Metastatic Lung Carcinoma in the Adrenal Gland (tissue), 1 donor: Measurements from ENCODE around the genes MRPL22 and FNDC9.

DNA sequence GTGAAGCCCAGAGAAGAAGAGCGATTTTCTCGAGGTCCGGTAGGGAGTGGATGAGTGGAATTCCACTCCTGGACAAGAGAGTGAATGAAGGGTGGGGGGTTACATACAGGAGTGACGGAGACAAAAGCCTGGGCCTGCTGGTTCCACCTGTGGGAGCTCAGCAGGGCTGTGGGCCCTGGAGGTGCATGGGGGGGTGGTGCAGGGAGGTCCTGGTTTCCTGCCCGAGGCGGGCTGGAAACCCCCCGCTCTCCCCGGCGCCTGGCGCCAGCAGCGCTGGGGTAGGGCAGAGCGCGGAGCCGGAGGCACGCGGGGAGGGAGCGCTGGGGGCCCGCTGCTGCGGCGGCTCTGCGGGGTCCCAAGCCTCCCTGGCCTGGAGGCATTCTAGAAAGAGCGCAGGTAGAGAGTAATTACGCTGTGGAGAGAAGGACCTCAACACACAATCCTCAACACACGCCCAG lies 1.8 kb upstream of the HAND1 start:
- PRO-cap, result no peak

DNA sequence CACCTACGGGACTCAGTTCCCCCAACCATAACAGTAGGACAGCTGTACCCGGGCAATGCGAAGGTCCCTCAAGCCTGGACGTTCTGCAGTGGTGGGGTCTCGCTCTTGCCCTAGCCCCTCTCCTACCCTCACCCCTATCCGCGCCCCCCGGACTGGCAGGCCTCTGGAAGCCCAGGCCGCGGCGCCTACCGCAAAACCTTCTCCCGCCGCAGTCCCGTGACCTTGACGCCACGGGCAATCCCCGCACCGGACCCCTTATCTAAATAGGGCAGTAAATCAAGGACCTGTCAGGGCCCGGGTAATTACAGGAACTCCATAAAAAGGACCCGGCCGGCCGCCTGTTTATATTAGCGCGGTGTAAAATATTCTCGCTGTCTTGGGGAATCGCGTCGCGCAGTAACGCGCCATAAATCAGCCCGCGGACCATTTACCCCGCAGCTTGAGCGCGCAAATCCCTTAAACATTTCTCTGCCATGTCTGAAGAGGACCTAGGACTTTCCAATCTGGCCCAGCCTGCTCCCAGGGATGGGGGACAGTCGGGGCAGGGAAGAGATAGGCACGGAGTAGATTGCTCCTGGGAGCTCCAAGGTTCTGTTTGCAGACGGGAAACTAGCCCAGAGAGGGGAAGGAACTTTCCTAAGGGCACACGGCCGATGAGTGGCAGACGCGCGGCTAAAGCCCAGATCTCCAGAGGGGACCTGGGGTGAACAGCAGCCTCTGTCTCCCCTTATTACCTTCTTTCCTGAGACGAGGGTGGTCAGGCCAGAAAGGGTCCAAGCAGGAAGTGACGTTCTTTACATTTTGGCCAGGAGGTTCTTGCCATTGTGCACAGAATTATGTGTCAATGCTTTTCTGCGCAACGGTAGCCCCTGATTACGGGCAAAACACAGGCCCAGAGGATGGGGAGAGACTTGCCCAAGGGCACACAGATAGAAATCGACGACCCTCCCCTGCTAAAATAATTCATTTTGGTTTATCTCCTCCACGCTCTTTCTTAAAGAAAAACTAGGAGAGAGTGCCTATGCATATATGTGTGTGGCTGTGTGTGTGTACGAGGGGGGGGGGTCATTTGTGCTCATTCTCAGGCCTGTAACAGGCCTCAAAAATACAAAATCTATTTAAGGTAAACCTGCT lies 4.8 kb upstream of the HAND1 start:
- PRO-cap, result no peak

DNA sequence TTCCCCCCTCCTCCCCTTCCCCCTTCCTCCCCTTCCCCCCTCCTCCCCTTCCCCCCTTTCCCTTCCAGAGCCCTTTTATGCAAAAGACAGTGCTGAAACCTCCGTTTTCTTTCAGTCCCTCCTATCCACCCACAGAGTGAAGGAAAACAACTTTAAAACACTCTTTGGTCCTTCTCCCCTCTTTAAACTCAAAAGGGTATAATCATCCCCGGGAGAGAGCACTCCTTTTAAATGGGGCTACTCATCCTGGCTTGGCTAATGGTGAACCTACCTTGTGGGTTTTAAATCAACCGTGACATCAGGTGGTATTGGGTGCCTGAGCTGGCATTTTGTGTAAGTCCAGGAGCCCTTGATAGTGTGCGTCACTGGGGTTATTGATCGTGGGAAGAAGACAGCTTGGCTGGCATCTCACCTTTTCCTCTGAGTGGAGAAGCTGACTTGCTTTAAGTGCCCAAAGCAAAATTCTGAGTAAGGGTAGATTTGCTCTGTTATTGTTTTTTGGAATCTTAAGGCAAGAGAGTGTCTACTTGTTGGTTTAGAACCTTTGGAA lies 2.8 kb downstream of the LARP1 start:
- PRO-cap, result no peak

DNA sequence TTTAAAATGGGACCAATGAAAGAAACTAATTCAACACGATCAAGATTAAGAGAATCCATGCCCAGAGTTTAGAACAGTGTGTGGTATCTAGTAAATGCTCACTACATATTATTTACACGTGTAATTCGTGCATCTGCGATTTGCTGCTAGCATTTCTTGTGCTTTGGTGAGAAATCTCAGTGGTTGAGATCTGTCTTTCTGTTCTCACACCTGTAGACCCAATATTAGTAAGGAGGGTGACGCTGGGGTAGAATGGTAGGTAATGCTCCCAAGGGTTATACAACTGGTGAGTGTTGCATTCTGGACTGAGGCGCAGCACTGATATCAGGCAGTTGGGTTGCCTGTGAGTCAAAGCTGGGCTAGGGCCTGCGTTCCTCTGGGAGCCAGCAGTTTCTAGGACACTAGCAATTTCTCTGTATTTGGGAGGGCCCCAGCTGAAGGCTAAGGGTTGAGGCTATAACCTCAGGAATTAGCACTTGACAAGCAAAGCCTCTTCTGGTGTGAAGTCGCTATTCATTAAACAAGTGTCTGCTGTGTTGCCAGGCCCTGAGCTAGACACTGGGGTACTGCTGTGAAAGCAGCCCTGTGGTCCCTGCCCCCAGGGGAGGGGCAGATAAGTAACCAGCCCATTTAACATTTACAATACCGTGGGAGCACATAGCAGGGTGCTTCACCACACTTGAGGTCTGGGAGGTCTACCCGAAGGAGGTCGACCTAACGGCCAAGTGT lies 28.7 kb downstream of the LARP1 start:
- PRO-cap, result no peak

DNA sequence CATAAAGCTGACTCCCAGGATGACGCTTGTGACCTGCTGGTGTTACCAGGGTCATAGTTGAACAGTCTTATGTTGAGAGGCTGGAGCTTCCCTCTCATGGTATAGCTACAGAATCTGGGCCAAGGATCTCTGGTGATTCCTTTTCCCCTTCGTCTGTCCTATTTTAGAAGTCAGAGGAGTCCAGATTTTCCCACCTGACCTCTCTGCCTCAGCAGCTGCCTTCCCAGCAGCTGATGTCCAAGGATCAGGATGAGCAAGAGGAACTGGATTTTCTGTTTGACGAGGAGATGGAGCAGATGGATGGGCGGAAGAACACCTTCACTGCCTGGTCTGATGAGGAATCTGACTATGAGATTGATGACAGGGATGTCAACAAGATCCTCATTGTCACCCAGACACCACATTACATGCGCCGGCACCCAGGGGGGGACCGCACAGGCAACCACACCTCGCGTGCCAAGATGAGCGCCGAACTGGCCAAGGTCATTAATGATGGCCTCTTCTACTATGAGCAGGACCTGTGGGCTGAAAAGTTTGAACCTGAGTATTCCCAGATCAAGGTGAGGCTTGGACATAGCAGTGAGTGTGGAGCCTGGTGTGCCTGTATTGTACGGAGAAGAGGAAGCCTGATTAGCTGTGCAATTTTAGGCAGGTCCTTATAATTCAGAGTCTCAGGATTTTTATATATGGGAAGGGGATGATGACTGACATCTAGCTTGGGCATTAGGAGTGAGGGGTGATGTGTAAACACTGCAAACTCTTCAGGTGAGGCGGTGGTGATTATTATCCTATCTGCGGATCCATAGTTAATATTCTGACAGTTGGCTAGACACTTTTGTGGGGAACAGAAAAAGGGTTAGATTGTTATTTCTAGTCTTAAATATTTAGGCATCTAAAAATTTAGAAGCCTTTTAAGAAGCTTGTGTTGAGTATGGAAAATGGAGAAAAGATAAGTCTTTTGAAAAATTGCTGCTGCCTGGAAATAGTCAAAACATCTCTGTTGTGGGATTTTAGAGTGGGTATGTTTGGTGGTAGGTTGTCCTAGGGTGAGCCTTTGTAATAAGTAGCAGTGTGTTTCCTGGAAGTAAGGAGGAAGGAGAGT lies 47.0 kb downstream of the LARP1 start:
- PRO-cap, result no peak

DNA sequence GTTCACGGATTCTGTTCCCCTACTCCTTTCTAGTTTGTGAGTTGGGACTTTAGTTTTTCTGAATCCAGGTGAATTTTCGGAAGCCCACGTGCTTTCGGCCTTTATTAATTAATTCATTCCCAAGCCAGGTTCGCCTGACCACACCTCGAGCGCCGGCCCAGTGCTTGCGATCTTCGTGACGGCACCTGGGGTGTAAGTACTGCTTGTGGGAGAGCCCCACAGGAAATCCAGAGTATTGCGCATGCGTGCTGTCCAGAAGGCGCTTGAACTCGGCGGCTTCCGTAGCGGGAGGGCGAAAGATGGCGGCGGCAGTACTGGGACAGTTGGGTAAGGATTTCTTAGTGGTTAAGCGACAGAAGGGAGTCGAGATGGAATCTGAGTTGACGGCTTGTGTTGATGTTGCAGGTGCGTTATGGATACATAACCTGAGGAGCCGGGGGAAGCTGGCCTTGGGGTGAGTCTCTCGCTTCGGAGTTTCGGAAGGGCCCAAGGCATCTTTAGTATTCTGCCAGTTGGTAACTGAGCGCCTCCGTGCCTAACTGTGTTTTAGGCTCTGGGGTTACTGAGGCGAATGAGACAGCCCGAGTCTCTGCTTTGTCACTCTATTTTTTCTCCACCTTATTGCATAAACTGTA lies at the start of gene MRPL22:
Gene MRPL22 (plus strand): TSS at position 262 of the 635 bp plus-strand sequence.
- PRO-cap, result bidirectional peak, plus-strand start at position 284 of the sequence, minus-strand start at position 194 of the sequence

- PRO-cap, result no peak
Measured at GRCh38 chr5:155136902-155137355, 123.4 kb downstream of the KIF4B start.

DNA sequence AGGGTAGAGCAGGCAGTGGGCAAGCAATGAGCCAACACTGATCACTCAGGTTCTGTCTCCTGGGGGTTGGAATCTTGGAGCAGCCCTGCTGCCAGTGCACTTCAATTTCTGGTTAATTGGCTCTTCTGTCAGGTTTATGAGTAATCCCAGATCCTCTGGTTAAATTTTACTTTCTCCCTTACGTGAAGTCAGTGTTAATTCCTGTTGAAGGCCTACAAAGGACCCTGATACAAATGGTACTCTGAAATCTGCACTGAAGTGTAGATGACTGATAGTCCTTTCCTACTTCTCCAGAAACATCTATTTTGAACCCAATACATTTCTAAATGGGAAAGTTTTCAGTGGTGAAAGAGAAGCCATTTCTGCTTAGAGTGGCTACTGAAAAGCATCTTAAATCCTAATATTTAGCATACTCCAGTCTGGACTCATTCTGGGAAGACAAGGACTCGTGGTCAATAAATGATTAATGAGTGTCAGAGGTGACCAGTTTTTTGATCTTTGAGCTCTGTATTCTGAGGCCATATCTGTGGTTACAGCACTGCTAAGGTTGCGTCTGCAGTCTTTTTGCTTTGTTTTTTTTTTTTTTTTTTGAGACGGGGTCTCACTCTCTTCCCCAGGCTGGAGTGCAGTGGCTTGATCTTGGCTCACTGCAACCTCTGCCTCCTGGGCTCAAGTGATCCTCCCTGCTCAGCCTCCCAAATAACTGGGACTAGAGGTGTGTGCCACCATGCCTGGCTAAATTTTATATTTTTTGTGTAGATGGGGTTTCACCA lies 442.5 kb downstream of the KIF4B start:
- PRO-cap, result no peak

GRCh38 chr5:157248719-157249064 lies 17.2 kb upstream of the CYFIP2 start:
- PRO-cap, result no peak

- PRO-cap, result no peak
Measured at GRCh38 chr5:157268027-157268674, 2.2 kb downstream of the CYFIP2 start.

DNA sequence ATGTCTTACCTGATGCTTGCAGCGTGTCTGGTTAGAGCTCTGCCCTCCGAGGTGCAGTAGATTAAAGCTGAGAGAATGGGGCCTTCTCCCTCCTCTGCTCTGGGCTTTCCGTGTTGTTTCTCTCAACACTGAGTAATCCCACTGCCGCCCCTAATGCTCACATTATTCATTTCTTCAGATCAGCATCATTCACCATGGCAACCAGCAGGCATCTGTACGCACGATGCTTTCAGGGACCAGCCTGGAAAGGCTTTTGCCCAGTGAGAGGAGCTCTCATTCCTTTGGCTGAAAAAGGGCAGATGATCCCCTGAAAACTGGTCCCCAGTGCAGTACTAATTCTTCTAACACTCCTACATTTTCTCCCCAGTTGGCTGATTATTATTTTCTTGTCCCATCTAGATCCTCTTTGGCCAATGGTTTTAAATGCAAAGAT lies at the start of gene FNDC9:
Gene FNDC9 (minus strand): TSS at position 146 of the 433 bp plus-strand sequence.
- PRO-cap, result no peak

DNA sequence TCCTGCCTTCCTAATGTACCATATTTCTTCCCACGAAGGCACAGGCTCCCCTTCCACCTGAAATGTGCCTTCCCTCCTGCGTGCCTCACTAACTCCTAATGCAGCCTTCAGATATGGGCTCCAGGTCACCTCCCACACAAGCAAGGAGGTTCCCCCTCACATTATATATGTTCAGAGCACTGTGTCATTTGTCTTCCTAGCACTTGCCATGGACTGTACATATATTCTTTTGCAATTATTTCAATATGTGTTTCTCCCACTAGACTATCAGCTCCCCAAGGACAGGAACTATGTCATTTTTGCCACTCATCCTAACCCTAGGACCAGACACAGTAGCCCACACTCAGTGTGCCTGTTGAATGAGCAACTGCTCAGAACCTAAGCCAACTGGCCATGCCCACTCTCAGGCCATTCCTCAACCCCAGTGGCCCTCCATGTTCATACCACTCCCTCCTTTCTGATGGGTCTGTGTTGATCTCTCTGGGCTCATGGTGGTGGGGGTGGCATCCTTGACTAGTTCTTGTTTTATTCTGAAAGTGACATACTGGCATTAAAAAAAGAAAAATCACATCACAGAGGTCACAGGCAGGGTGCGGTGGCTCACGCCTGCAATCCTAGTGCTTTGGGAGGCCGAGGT lies 41.3 kb downstream of the NIPAL4 start:
- PRO-cap, result no peak

- PRO-cap, result no peak
Measured at GRCh38 chr5:157523907-157524400, 51.6 kb downstream of the ADAM19 start.

- PRO-cap, result no peak
Measured at GRCh38 chr5:157537762-157538066, 37.9 kb downstream of the ADAM19 start.

GRCh38 chr5:157787403-157788030 lies 44.0 kb downstream of the LSM11 start:
- PRO-cap, result no peak

GRCh38 chr5:157832626-157833132 lies 26.3 kb downstream of the CLINT1 start:
- PRO-cap, result no peak

DNA sequence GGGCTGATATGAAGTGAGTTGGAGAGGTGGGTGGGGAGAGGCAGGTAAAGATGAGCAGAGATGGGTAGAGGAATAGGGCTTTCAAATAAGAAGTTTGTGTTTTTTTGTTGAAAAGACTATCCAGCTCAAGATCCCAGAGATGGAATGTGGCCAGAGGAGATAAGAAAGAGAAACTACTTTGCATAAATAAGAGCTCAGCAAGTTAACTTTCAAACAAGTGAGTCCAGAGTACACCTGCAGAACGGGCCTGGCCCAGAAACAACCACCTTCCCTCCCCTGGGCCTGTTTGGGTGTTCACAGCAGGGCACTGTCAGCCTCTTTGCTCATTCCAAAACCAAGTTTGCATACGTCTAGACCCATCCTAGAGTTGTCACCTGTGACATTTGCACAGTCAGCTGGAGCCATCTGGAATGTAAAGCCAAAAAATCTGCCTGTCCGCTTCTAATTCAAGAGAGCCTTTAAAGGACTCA lies 2.3 kb upstream of the CLINT1 start:
- PRO-cap, result no peak

DNA sequence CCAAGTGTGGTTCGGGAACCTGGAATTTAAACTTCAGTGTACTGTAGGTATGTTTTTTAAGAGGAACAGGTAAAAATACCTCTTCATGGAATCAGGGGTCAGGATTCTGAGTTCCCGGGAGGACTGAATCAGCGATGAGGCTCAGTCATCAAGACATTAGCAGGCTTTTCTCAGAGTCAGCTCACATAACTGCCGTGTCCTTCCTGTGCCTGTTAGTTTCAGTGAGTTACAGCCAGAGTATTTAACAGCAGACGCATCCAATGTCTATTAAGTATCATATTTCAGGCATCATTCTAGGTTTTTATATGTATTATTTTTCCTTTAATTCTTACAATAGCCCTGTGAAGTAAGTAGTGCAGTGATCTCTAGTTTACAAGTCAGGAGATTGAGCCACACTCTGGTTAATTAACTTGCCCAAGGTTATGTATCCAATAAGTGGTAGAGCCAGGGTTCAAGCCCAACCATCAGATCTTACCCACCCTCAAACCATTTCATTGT lies 260.9 kb upstream of the CLINT1 start:
- PRO-cap, result no peak

GRCh38 chr5:159053685-159054257 lies 45.9 kb downstream of the EBF1 start:
- PRO-cap, result no peak

- PRO-cap, result no peak
Measured at GRCh38 chr5:159100923-159101490, 1.3 kb upstream of the EBF1 start.